Choroid plexus epithelial cell (primary cell): ENCODE measurements around the genes ANKRD26, ODAD2 and LYZL1.

GRCh38 chr10:26528940-26529419 is 90.8 kb downstream of the APBB1IP start:
- RRBS = no CpG with 5 or more reads among the region's 8 CpGs

DNA sequence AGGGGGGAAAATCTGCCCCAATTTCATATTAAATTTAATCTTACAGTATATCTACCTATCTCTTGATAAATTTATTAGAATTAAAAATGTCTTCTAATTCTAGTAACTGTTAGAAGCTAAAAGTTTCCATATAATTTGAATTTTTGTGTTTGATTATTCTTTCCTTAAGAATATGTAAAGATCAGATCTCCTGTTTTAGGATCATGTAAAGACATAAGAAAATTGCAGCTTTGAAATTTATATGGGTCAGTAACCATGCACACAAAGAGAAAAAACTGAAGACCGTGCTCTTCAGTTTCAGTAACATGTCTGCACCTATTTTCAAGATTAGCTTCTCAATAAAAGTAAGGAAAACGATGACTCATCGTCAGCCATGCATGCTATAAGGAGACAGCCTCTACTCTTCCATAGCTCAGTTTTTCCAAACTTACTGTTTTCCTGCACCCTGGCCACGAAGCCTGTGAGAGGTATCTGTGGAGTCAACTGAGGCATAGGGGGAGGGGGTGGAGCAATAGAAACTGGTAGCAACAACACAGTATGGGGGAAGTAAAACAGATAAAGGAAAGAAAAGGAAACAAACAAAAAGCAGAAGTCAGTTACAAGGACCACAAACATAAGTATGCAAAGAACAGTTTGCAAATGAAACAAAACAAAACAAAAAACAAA is 57.9 kb downstream of the PDSS1 start:
- RRBS = no CpG with 5 or more reads among the region's 4 CpGs

- RRBS = 2% methylated on average over 13 of the region's 78 CpGs
Observed at GRCh38 chr10:27099458-27100847, at the start of gene ANKRD26. TSS of gene ANKRD26 (minus strand) at chr10:27100494.

DNA sequence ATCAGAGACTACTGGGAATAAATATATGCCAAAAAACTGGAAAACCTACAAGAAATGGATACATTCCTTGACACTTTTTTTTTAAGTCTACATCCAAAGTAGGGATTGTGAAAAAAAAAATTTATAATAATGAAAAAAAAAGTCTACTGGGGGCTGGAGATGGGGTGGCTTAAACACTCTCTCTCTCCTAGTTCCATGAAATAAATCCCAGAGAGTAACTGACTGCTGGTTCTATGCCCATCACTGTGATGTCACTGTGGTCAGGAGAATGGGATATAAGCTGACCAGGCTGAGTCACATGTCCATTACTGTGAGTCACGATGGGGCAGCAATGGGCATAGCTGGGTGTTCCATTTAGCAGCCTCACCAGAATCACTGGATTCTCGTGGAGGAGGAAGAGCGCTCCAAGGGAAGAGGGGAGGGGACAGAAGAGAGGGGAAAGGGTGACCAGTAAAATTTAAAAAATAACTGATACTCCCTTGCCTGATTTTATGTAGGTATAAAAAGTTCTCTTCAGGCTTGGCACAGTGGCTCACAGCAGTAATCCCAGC is 37.1 kb downstream of the MASTL start:
- RRBS = no CpG with 5 or more reads among the region's 3 CpGs

- RRBS = no CpG with 5 or more reads among the region's 5 CpGs
Observed at GRCh38 chr10:27725751-27726281, 19.8 kb downstream of the MKX start.

- RRBS = 2% methylated on average over 11 of the region's 87 CpGs
Observed at GRCh38 chr10:27998325-27999386, at the start of gene ODAD2. TSS of gene ODAD2 (minus strand) at chr10:27999079.

- RRBS = no CpG with 5 or more reads among the region's 9 CpGs
Observed at GRCh38 chr10:28202742-28203214, 100.1 kb downstream of the MPP7 start.

DNA sequence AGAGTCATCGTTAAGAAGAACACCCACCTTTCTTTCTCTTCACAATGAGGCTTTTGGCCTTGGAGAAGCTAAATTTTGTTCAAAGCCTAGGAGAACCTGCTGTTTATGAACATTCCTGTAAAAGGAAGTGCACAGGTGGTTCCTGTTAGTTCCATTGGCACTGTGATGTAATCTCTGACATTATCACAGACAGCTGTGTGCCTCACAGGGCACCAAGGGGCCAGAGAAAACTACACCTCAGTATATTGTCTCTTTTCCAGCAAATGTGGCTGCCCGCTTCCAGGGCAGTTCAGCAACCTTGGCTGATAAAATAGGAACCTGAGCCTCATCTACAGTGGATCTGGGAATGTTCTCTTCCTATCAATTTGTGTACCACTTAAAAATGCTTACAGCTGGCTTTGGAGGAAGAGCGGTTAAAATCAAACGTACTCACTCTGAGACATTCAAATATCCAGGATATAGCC is 20.8 kb downstream of the MPP7 start:
- RRBS = no CpG with 5 or more reads among the region's 4 CpGs

DNA sequence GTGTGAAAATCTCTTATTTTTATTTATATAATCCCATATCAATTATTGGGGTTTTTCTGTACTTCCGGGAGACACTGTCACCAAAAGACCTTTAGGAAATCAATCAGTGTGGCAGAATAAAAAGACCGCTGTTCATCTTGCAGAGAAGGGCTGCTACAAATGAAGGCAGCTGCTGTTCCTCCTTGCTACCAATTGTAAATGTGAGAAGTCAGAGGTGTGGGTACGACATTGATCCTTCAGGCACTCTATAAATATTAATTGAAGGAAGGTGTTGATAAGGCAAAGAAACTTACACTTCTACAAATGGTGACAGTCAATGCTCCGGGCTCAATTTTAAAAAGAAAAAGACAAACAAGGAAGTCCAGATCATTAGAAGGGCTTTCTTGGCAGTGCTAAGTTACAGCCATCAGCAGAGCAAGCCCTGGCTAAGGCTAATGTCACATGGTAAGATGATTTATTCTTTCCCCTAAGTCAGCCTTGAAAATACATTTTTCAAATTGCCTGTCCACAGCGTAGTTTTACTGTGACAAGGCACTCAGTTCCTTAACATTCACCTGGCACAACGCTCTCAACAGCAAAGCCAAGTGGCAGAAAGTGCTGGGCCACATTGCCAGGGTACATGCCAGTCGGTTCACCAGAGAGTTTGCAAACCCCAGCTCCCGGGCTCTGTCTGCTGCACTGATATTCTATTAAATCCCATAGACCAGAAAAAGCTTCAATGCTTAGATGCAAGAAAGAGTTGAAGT is 23.5 kb upstream of the MPP7 start:
- RRBS = no CpG with 5 or more reads among the region's 8 CpGs

- RRBS = no CpG with 5 or more reads among the region's 7 CpGs
Observed at GRCh38 chr10:28400206-28400563, 97.3 kb upstream of the MPP7 start.

GRCh38 chr10:28432229-28432465 is 100.8 kb upstream of the WAC start:
- RRBS = no CpG with 5 or more reads among the region's 6 CpGs

DNA sequence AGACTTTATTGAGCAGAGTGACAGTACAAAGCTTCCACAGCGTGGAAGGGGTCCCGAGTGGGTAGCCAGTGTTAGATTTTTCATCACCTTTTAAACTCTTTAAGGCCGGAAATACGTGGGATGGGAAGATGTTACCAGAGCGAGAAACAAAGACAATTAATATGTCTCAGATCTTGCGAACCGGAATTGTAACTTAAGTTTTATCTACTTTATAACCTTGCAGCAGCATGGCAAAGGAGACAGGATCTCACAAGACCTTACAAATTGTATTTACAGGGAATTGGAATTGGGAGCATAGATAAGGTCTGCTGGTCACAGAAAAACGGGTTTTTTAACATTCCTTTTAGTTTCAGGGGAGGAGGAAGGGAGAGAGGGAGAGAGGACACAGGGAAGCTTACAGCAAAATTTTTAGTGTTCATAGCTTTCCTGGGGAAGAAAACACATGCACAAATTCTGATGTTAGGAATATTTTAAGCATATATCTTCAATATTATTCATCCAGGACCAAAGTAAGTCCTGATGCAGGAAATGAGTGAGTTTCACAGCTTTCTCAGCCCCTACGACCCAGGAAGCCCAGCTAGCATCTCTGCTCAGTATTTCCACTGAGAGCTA is 32.7 kb upstream of the WAC start:
- RRBS = 72% methylated on average over 3 of the region's 9 CpGs

GRCh38 chr10:28523386-28523869 is 9.5 kb upstream of the WAC start:
- RRBS = no CpG with 5 or more reads among the region's 11 CpGs

DNA sequence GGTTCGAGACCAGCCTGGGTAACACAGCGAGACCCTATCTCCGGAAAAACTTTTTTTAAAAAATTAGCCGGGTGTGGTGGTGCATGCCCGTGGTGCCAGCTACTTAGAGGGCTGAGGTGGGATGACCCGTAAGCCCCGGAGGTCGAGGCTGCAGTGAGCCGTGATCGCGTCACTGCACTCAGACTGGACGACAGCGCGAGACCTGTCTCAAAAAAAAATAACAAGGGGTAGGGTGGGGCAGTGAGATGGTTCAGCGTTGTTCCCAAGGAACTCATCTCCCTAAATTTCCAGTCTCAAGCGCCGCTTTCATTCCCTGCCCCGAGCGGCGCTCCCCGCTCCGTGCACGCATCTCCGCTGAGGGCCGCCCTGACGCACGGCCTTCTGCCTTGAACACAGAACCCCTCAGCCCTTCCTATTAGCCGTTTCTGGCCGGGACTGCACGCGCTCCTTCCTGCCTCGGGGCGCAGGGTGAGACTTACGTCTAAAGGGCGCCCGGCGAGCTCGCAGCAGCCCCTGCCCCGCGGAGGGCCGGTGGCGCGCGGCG is 883 bp upstream of the WAC start:
- RRBS = 2% methylated on average over 15 of the region's 45 CpGs

GRCh38 chr10:28623941-28624609 is 53.2 kb upstream of the BAMBI start:
- RRBS = no CpG with 5 or more reads among the region's 7 CpGs

DNA sequence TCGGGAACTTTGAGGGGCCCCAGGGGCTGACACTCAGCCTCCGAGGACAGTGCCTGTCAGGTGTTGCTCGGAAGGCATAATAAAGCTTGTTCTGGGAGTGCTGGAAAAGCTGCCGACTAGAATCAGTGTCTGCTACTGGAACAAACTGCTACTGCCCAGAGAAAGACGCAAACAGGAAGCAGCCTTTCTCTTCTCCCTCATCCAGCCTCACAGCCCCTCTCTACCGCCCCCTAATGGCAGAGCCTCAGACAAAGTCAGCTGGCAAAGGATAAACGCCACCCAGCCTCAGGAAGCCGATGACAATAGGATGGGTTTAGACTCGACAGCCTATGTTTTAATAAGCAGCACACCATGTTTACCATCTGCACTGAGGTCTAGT is 169.5 kb upstream of the LYZL1 start:
- RRBS = no CpG with 5 or more reads among the region's 9 CpGs

GRCh38 chr10:29288930-29289253 is at the start of gene LYZL1:
TSS of gene LYZL1 (plus strand) at chr10:29289070.
- RRBS = no CpG with 5 or more reads among the region's 6 CpGs

GRCh38 chr10:29322864-29323413 is 34.1 kb downstream of the LYZL1 start:
- RRBS = no CpG with 5 or more reads among the region's 6 CpGs